WTC11 (cell line): Measurements from ENCODE around the genes CENPW, RSPO3 and ECHDC1.

- PRO-cap, result no peak
Measured at GRCh38 chr6:126337223-126337812, 2.6 kb upstream of the CENPW start.

DNA sequence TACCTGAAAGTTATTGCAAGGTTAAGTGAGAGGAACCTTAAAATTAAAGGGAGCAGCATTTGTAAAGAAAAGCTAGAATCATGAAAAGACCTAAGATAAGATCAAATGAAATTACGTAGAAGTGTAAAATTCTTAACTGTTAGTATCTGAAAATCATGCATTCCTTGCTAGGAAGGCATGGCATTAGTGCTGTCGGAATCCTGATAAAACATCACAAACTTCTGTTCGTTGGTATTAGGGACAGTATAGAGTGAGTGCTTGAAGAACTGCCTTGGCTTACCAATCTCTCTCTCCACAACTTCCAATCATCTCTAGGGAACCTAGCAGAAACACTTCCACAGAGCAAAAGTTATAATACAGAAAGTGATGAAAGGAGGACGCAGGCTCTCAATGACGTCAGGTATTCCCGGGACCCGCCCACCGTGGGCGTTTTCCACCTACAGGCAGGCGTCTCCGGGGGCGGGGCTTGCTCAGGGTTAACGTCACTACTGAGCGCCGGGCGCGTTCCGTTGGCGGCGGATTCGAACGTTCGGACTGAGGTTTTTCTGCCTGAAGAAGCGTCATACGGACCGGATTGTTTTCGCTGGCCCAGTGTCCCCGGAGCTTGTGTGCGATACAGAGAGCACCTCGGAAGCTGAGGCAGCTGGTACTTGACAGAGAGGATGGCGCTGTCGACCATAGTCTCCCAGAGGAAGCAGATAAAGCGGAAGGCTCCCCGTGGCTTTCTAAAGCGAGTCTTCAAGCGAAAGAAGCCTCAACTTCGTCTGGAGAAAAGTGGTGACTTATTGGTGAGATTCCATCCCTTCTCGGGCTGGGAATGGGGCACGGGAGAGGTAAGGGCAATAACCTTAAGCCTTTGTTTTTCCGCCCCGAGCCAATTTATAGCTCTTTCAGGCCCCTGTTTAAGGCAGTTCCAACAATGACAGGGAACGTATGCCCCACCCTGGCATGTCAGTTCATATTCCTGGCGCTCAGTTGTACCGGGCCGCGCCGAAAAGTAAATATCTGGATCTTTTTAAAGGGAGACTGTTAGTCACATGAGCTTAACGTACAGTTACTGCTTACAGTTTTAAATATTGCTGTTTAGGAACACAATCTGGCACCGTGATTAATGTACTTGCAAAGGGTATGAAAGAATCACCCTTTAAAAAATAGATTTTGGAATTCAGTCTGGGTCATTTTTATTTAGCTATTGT lies at the start of gene CENPW:
TSS of gene CENPW (plus strand) at position 504 of the 1,196 bp plus-strand sequence.
- PRO-cap, result bidirectional peak, plus-strand start at position 591 of the sequence, minus-strand start at position 396 of the sequence

- PRO-cap, result no peak
Measured at GRCh38 chr6:127118544-127119541, at the start of gene RSPO3. TSS of gene RSPO3 (plus strand) at chr6:127118671.

- PRO-cap, result no peak
Measured at GRCh38 chr6:127120205-127121119, 2.0 kb downstream of the RSPO3 start.

DNA sequence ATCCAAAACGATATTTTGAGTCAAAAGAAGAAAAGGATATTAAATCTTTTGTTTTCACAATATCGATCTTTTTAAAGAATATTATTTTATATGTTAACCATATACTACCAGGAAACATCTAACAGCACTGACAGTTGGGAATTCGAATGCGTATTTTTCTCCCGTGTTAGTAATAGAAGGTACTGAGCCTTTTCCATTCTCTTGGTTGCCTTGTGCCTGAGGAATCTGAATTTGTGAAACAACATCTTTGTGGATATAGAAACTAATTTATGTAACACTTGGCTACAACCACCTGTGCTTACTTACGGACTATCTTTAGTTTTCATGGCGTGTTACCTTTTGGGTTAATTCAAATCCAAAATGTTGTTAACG lies 2.2 kb downstream of the RNF146 start:
- PRO-cap, result no peak

GRCh38 chr6:127342941-127343724 lies at the start of gene ECHDC1:
TSS of gene ECHDC1 (minus strand) at chr6:127343609.
- PRO-cap, result bidirectional peak, plus-strand start at chr6:127343116, minus-strand start at chr6:127343112; bidirectional peak, plus-strand start at chr6:127343671, minus-strand start at chr6:127343486

DNA sequence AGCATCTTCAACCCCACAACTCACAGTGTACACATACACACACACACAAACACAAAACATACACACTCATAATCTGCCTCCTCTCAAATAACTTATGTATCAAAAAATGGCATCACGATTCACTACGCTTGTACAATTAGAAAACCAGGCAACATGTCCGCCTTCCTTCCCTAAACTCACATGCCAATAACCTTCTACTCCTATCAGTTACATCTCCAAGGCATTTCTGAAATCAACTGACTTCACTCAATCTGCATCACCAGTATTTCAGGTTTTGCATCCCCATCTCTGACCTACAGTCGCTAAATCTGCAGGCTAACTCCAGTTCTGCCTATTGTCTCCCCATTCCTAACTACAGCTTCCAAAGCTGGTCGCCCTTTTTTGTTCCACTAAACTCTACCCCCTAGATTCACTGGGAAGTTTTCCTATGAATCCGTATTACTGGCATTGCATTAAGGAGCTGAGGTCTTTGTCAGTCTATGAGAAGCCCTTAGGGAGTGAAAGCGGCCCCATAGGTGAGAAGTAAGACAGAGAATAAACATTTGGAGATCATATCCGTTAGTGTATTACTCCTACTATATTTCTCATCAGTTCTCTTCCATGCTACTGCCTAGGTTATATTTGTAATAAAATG lies 217.4 kb downstream of the PTPRK start:
- PRO-cap, result no peak

DNA sequence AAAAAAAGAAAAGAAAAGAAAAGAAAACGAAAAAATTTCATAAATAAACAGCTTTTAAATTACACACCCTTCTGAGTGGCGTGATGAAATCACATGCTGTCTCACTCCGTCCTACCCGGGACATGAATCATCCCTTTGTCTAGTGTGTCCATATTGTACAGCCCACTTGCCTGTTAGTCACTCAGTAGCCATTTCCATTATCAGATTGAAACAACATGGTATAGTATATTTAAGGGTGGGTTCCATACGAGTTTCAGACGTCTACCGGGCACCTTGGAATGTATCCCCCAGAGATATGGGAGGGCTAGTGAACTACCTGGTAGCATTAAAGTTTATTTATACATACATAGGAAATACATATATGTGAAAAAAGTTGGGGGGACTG lies 11.5 kb downstream of the PTPRK start:
- PRO-cap, result no peak

- PRO-cap, result no peak
Measured at GRCh38 chr6:128521375-128521785, 981 bp upstream of the PTPRK start.

GRCh38 chr6:128996780-128997463 lies 114.0 kb downstream of the LAMA2 start:
- PRO-cap, result no peak

GRCh38 chr6:129232550-129233187 lies 349.7 kb downstream of the LAMA2 start:
- PRO-cap, result no peak

GRCh38 chr6:129679831-129680469 lies 30.0 kb downstream of the ARHGAP18 start:
- PRO-cap, result no peak

DNA sequence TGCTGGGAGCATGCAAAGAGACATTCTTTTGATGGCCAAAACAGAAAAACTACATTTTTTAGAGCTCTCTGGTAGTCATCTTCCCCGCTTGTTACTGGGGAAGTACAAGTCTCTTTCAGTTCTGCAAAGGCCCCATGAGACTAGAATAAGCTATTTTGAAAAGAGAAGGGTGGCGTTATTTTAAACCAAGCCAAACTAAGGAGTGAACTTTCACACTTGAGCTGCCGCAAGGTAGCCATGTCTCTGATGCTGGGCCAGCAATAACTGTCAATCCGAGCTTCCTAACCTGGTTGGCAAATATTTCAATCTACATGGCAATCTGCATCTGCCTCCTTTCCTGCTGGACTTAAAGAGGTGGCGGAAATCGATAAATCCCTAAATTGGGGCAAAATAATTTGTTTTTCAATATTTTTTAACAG lies 96.7 kb downstream of the L3MBTL3 start:
- PRO-cap, result no peak

- PRO-cap, result unidirectional peak, minus-strand start at chr6:130366767
Measured at GRCh38 chr6:130366545-130367062, 787 bp downstream of the TMEM200A start.

DNA sequence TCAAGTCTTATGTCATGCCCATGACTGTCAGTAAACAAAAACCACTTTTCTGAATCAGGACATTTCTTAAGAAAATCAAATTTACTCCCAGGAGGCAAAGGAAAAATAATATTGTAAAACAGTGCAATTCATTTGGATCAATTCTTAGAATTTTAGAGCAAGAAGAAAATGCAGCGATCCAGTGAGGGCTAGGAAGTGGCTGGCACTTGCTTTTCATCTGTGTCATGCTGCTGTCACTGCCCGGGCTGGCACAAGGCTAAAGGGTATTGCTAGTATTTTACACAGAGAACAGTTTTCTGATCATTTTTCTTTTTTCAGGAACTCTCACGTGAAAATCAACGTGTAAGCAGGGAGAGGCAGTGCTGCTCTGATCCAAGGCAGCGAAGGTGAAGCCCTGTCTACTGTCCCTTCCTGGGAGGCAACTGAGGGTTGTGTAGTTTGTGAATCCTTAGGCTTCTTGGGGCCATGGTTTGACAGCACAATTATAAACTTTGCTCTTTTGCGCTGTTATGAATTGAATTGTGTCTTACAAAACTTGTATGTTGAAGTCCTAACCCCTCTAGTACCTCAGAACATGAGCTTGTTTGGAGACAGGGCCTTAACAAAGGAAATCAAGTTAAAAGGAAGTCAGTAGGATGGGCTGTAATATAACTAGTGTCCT lies 38.4 kb upstream of the ARG1 start:
- PRO-cap, result no peak

DNA sequence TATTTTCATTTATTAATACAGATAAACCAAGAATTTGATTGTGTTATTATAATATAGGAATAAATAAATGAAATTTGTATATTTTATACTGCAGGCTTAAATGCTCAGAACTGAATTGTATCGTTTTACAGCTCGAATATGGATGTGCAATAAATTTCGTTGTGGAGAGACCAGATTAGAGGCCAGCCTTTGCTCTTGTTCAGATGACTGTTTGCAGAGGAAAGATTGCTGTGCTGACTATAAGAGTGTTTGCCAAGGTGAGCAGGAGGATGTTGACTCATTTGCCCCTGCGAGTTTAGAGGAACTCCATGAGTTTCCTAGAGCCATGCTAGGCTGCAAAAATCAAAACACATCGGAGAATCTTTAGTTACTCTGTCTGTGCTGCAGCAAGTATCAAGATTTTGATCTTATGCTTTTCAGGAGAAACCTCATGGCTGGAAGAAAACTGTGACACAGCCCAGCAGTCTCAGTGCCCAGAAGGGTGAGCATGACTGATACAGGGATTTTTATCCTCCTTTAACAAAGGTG lies 15.4 kb downstream of the ENPP3 start:
- PRO-cap, result no peak

DNA sequence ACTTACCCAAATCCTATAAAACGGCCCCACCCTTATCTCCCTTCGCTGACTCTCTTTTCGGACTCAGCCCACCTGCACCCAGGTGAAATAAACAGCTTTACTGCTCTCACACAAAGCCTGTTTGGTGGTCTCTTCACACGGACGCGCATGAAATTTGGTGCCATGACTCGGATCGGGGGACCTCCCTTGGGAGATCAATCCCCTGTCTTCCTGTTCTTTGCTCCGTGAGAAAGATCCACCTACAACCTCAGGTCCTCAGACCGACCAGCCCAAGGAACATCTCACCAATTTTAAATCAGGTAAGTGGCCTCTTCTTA lies 49.4 kb downstream of the CCN2 start:
- PRO-cap, result bidirectional peak, plus-strand start at position 118 of the sequence, minus-strand start outside the sequence

DNA sequence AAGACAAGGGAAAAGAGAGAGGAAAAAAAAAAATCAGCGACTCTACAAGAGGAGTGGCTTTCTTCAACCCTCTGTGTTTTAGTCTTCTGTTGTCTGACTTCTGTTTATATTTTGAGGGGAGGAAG lies 1.7 kb downstream of the CCN2 start:
- PRO-cap, result no peak

DNA sequence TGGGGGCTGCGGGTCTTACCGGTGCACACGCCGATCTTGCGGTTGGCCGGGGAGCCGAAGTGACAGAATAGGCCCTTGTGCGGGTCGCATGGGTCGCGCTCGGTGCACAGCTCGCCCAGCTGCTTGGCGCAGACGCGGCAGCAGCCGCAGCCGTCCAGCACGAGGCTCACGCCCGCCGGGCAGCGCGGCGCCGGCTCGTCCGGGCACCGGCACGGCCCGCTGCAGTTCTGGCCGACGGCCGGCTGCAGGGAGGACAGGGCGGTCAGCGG lies 487 bp downstream of the CCN2 start:
- PRO-cap, result bidirectional peak, plus-strand start at position 91 of the sequence, minus-strand start outside the sequence; bidirectional peak, plus-strand start at position 224 of the sequence, minus-strand start at position 229 of the sequence

GRCh38 chr6:132274883-132275444 lies 126.3 kb downstream of the MOXD1 start:
- PRO-cap, result no peak